Bile duct (tissue), 1 donor: ENCODE data around the genes ARL15, HSPB3 and DHX29.

DNA sequence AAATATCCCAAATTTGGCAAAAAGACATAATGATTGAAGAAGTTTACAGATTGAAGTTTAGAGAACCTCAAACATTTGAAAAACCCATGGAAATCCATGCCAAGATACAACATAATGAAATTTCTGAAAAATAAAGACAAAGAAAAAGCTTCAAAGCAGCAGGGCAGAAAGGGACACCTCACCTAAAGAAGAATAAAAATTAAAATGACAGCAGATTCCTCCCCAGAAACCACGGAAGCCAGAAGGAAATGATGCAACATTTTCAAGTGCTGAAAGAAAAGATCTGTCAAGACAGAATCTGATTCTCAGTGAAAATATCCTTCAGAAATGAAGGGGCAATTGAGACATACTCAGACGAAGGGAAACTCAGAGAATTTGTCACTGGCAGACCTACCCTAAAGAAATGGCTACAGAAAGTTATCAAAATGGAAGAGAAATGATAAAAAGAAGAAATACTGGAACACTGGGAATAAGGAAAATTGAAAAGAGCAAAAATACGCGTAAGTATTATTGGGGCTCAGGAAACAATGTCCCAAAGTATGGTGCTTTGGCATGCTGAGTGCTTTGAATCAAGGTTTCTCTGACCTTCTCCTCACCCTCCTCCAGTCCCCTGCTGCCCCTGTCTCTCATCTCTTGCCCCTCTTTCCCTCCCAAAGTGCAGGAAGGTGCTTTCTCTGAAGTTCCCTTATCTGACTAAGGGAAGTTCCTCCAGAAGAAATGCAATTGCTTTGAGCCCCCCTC, 288.5 kb downstream of the ARL15 start:
- PRO-cap: no peak

- PRO-cap: no peak
These were observed 46.1 kb downstream of the ARL15 start for GRCh38 chr5:54263851-54265010.

DNA sequence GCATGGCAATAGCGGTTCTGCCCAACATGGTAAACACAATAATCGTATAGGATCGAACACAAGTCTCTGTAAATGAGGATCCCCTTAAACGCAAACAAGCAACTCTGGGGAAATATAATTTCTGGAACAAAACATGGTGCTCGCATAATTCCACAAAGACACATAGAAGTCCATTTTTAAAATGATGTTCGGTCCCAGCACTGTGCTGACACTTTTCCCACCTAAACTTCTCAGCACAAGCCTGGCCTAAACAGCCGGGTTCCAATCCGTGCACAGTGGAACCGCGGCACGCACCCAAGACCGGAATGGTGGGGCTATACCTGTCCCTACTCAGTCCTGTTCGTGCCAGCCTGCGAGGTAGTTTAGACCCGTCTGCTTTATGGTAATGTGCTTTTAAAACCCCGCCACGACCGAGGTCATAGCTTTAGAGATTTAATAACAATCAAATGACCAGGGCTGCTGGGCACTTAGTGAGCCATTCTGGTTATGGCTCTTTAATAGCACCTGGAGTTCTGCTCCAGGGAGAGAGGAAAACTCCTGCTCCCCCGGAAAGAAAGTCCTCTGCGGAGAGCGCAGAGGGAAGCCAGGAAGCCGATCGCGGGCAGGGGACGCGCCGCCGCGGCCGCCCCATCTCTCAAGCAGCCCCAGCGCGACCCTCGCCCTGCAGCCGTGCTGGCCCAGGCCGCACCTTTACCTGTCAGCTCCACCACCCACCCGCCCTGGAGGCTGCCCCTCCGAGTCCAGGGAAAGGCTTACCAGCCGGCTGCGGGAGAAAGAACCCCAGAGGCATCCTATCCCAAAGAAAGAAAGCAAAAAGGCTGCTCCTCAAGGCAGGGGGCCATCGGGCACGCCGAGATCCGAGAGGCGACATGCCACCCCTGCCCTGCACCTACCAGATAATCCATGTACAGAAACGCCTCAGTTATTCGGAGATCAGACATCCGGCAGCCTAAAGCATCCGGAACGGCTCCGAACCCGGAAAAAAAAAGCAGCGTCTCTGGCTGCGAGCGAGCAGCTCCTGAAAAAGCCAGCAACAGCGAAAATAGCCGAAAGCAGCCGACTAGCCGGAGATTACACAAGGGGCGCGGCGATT, at the start of gene ARL15:
ARL15 (minus strand) TSS at position 1,035 of the 1,093 bp plus-strand sequence.
- PRO-cap: unidirectional peak, plus-strand start at position 557 of the sequence; bidirectional peak, plus-strand start outside the sequence, minus-strand start at position 1,020 of the sequence

- PRO-cap: no peak
These were observed at the start of gene HSPB3 for GRCh38 chr5:54455309-54456254. Gene HSPB3 (plus strand): TSS chr5:54455699.

GRCh38 chr5:54670910-54671752, 153.6 kb downstream of the SNX18 start:
- PRO-cap: no peak

GRCh38 chr5:54737688-54738590, 220.4 kb downstream of the SNX18 start:
- PRO-cap: no peak

- PRO-cap: no peak
These were observed 208.7 kb downstream of the ESM1 start for GRCh38 chr5:54776727-54777083.

DNA sequence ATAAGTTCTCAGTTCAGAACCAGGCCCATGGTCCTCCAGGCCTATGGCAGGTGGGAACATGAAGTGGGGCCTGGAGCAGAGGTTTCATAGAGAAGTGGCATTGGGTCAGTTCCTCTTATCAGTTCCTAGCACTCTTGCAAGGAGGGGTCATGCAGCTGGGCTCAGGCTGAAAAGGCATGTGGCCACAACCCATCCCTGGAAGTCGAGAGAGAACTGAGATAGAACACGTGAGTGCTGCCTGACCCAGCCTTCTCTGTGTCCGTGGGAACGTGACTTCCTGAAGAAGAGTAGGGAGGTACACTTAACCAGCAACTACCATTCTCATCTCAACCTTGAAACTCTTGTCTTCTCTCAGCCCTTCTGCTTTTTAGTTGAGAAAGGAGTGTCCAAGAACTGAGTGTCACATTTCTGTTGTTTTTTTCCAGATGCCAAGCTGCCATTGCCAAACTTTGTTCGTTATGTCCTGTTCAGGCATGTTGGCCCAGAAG, 199.1 kb downstream of the ESM1 start:
- PRO-cap: no peak

GRCh38 chr5:55160634-55161377, 835 bp downstream of the GPX8 start:
- PRO-cap: bidirectional peak, plus-strand start at chr5:55161155, minus-strand start at chr5:55161045

DNA sequence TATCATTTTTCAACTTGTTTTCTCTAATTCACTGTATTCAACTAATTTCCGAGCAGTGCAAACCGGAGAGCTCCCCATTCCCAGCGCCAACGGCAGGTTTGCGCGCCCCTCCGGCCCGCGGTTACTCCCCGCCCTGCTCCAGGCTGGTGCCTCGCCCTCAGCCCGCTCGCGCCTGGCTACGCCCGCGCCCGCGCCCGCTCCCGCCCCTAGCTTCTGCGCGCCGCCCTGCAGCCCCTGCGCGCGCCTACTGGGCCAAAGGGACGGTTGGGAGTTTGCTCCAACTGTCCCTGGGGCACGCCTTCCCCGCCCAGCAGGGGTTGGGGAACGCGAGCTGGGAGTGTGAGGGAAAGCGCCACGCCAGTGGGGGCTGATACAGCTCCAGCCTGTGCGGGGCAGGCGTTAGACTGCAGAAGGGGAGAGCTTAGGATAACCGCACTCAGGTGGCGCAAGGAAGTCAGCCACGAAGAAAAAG, 3.4 kb upstream of the CDC20B start:
- PRO-cap: no peak

- PRO-cap: no peak
These were observed 2.0 kb downstream of the CCNO start for GRCh38 chr5:55231184-55232112.

GRCh38 chr5:55307139-55308208, at the start of gene DHX29:
Gene DHX29 (minus strand): TSS chr5:55307694.
- PRO-cap: bidirectional peak, plus-strand start at chr5:55308010, minus-strand start at chr5:55307694

GRCh38 chr5:55421092-55421703, 113.4 kb downstream of the MTREX start:
- PRO-cap: no peak

DNA sequence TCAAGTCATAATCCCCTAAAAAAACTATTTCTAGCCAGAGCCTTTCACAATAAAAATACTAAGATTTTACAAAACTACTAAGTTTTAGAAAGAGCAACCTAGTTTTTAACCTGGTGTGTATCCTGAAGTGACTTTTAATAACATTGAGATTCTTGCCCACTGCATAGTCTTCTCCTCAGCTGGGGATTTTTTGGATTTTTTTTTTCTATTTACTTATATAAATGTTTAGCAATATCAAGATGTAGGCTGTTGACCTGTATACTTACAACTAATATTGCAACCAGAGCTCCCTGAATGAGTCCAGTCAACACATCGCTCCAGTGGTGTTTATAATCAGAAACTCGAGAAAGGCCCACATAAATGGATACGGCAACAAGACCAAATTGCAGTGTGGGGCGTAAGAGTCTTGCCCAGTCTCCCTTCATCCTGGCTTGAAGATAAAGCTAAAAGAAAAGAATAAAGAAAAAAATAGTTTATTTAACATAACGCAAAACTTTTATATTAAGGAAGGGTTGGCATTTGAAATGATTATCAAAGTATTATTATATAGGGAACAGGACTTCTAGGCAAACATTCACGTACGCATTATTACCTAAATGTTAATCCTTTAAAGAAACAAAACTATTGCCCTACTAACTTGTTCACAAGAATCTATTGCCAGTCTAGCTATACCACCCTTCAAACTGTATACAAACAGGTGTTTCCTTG, 109.0 kb downstream of the PLPP1 start:
- PRO-cap: no peak

- PRO-cap: no peak
These were observed 103.8 kb downstream of the PLPP1 start for GRCh38 chr5:55430858-55431398.

DNA sequence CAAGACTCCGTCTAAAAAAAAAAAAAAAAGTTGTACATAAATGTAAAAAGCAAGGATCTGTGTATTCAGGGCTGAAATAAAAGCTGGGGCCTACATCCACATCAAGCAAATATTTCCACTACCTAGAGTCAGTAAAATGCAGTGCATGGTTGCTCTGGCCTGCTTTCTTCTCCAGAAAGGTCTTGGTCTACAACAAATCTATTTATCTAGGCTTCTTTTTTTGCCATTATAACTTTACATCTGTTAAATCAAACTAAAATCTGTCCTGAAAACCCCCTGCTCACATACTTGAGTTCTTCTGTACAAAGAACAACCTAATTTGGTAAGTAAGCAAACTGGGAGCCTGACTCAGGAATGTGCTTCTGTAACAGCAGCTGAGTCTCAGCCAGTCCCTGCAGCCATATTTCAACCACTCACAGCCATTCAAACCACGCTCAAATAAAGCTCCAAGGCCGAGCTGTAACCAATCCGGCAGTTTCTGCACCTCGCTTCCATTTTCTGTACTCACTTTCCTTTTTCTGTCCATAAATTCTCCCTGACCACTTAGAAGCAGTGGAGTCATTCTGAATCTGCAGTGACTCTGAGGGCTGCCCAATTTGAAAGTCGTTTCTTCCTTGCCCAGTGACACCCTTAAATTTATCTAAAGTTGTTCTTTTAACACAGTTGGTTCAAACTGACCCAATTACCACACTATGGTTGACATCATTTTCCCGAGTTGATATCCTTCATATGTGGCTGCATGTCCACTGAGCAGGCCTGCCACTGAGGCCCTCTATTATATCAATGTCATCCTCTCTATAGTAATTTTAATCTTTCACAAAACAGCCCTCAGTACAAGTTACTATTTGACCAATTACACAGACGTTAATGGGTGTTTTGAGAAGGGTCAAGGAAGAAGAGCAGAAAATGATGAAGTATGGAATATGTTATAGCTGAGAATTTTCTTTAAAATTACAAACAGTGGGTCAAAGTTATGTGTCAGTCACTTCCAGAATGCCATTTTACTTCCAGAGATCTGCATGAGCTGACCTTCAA, 95.6 kb downstream of the PLPP1 start:
- PRO-cap: no peak

GRCh38 chr5:55484266-55485065, 50.3 kb downstream of the PLPP1 start:
- PRO-cap: no peak

DNA sequence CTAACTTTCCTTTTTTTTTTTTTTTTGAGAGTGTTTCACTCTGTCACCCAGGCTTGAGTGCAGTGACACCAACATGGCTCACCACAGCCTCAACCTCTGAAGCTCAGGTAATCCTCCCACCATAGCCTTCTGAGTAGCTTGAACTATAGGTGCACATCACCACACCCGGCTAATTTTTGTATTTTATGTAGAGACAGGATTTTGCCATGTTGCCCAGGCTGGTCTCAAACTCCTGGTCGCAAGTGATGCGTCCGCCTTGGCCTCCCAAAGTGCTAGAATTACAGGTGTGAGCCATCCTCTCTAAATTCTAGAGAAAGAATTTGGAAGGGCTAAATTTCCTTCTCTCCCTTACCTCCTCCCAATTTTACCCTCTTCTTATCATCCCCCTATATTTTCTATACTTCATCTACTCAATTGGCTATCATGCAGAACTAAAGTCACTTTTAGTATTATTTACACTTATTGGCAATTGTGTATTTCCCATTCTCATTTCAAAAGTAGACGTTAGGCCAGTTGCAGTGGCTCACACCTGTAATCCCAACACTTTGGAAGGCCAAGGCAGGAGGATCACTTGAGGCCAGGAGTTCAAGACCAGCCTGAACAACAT, 29.9 kb downstream of the PLPP1 start:
- PRO-cap: no peak

- PRO-cap: no peak
These were observed 11.2 kb downstream of the PLPP1 start for GRCh38 chr5:55523338-55524089.

- PRO-cap: no peak
These were observed 4.2 kb downstream of the PLPP1 start for GRCh38 chr5:55530437-55531096.